ENCODE data around the gene ELFN2.

DNA sequence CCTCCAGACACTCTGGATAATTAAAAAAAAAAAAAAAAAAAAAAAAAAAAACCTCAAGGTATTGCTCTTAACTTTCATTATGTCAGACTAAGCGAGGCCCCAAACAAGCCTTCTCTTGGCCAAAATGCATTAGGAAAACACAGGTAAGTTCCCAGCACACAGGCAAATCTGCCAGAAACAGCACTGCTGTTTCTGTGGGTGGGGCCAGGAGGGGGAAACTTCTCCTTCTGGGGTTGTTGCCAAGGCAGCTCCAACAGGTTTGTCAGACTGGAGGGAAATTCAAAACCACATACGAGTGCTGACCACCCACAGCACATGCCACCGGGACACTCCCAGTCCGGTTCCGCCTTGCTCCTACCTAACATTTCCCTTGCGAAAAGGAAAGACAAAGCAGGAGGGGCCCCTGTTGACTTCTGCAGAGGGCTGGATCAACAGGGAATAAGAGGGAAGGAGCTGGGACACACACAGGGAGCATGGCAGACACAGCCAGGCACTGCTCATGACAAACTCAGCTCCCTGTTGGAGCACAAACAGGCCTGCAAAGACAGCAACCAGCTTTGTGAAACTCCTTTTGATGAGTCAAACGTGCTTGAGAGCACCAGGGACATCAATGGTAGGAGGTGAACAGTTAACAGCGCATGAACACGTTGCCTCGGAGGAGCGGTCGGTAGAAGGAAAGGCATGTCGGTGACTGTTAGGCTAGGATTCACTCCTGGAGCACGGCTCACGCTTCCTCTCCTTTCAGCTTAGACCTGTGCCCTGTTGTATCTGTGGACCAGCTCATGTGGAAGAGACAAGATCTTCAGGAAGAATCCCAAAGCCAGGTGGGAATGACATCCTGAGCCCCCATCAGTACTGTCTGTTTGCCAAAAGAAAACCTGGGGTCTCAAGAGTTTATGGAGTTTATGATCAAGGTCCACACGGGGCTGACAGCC, 54.9 kb downstream of the MYH9 start:
- RRBS, result no CpG with 5 or more reads among the region's 16 CpGs

- RRBS, result no CpG with 5 or more reads among the region's 15 CpGs
These were observed 44.6 kb downstream of the MYH9 start for GRCh38 chr22:36342812-36343969.

- RRBS, result no CpG with 5 or more reads among the region's 4 CpGs
These were observed 24.9 kb downstream of the MYH9 start for GRCh38 chr22:36362745-36363438.

- RRBS, result 42% methylated on average over 4 of the region's 19 CpGs
These were observed 10.5 kb downstream of the MYH9 start for GRCh38 chr22:36377100-36377738.

DNA sequence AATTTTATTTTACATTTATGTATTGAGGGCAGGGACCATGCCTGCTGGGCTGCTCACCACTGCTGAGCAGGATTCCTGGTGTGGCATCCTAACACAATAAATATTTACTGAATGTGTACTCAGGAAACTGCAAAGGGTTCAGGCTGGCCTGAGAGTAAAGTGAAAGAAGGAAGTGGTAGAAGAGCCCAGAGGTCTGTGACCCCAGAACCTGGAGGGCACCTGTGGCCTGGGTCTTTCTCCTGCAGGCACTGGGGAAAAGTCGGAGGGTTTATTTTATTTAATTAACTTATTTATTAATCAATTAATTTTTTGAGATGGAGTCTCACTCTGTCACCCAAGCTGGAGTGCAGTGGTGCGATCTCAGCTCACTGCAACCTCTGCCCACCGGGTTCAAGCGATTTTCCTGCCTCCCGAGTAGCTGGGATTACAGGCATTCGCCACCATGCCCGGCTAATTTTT, 28.2 kb downstream of the TXN2 start:
- RRBS, result no CpG with 5 or more reads among the region's 7 CpGs

GRCh38 chr22:36464755-36465658, 16.4 kb downstream of the TXN2 start:
- RRBS, result 9% methylated on average over 9 of the region's 32 CpGs

- RRBS, result no CpG with 5 or more reads among the region's 8 CpGs
These were observed 7.8 kb upstream of the EIF3D start for GRCh38 chr22:36536716-36537253.

GRCh38 chr22:36817354-36817661, 473 bp upstream of the PVALB start:
- RRBS, result no CpG with 5 or more reads among the region's 12 CpGs

DNA sequence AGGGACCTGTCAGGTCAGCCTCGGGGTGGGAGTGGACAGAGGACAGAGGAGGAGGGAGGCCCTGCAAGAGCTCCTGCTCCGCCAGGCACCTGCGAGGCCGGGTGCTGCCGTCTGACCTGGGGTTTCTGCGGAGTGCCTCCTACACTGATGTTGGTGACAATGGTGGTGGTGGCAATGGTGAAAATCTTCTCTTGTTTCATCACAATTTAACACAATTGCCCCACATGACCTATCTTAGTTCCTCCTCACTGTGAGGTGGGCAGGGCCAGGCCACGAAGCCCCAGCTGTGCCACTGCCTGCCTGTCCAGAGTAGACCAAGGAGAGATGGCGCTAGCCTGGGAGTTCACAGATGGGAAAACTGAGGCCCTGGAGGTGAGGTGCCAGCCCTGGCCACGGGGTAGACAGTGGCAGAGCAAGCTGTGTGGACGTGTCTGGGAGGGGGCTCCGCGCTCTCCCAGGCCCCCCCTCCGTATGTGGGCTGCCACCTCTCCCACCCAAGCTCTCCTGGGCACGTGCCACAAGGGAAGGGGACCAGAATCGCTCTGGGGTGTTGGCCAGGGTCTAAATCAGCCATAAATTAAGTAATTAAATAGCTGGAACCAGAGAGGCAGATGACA, 10.1 kb downstream of the CSF2RB start:
- RRBS, result no CpG with 5 or more reads among the region's 15 CpGs

GRCh38 chr22:37162336-37162841, 12.7 kb upstream of the IL2RB start:
- RRBS, result no CpG with 5 or more reads among the region's 6 CpGs

- RRBS, result no CpG with 5 or more reads among the region's 1 CpG
These were observed 1.0 kb downstream of the C1QTNF6 start for GRCh38 chr22:37187062-37187413.

- RRBS, result no CpG with 5 or more reads among the region's 5 CpGs
These were observed 583 bp downstream of the C1QTNF6 start for GRCh38 chr22:37187507-37187820.

DNA sequence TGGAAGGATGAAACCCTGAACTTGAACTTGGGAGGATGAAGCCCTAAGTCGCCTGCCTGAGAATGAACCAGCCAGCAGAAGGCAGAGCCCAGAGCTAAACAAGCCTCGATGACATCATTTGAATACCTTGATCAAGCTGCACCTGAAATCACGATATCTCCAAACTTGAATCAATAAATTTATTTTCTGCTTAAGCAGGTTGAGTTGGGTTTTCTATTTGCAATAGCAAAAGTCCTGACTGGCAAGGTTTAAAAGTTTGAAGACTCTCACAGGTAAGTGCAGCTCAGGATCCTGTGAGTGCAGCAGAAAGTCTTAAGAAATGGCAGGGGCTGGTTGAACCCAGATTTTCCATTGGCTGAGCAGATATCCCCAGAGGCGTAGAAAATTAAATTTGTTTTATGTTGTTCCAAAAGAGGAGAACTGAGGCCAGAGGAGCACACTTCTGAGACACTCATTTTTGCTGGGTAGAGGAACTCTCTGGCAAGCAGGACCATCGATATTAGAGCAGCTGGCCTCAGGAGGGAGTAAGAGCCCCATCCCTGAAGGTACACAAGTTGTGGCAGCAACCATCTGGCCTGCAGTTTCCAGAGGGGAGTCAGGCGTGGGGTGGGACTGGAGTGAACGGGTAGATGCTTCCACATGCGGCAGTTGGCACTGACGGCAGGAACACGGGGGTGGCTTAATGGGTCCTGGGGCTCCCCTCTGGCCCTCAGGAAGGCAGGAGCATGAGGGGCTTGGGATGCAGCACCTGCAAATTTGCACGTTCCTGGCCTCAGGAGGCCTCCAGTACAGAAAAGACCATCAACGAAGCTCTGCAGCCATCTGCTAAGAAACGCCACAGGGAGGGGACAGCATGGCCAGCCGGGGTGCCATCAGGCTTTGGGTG, 13.1 kb upstream of the SSTR3 start:
- RRBS, result no CpG with 5 or more reads among the region's 14 CpGs

DNA sequence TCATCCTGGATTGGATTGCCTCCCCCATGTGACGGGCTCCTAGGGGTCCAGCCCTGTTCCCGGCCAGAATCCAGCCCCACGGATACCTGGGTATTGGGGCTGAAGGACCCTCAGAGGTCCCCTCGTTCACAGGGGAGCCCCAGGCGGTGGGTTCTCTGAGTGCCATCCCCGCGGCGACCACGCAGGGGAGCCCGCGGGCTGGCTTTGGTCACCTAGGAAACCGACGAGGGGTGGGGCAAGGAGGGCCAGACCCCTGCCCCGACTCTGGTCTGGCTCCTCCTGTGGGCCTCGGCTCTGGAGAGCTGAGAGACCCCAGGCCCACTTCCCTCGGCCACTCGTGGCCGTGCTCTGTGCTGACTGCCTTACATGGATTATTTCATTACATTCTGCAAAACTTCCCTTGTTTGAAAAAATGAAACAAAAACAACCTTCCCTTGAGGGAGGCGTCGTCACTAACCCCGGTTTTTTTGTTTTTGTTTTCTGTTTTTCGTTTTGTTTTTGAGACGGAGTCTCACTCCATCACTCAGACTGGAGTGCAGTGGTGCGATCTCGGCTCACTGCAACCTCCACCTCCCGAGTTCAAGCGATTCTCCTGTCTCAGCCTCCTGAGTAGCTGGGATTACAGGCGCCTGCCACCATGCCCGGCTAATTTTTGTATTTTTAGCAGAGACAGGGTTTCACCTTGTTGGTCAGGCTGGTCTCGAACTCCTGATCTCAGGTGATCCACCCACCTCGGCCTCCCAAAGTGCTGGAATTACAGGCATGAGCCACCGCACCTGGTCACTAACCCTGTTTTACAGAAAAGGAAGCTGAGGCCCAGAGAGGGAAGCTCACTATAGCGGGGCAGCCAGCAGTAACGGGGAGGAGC, 15.0 kb upstream of the CYTH4 start:
- RRBS, result no CpG with 5 or more reads among the region's 34 CpGs

DNA sequence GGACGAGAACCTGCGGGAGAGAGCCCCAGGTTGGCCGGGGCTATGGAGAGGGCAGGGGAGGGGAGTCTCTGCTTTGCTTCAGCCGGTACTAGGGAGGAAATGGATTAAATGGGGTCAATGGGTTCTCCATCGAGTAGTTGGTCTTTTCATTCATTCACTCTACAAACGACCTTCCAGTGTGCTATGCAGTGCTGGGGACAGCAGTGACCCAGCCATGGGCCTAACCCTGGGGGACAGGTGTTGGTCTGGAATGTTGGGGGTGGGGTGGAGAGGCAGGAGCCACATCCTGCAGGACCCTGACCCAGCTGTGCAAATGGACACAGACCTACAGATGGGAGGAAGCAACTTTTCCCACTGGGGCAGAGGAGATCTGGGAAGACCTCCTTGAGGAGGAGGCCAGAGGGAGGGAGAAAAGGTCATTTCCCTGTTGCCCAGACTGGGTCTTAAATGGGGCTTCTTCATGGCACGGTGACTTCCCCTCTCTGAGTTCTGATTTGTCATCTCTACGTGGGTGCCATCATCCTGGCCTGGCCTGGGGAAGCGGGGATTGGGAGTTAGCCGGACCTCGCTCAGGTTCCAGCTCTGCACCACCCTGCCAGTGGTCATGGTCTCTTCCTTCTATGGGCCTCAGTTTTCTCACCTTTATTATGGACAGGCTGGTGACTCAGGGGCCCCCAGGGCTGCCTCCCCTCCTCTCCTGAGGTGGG, 1.9 kb downstream of the CYTH4 start:
- RRBS, result no CpG with 5 or more reads among the region's 11 CpGs

DNA sequence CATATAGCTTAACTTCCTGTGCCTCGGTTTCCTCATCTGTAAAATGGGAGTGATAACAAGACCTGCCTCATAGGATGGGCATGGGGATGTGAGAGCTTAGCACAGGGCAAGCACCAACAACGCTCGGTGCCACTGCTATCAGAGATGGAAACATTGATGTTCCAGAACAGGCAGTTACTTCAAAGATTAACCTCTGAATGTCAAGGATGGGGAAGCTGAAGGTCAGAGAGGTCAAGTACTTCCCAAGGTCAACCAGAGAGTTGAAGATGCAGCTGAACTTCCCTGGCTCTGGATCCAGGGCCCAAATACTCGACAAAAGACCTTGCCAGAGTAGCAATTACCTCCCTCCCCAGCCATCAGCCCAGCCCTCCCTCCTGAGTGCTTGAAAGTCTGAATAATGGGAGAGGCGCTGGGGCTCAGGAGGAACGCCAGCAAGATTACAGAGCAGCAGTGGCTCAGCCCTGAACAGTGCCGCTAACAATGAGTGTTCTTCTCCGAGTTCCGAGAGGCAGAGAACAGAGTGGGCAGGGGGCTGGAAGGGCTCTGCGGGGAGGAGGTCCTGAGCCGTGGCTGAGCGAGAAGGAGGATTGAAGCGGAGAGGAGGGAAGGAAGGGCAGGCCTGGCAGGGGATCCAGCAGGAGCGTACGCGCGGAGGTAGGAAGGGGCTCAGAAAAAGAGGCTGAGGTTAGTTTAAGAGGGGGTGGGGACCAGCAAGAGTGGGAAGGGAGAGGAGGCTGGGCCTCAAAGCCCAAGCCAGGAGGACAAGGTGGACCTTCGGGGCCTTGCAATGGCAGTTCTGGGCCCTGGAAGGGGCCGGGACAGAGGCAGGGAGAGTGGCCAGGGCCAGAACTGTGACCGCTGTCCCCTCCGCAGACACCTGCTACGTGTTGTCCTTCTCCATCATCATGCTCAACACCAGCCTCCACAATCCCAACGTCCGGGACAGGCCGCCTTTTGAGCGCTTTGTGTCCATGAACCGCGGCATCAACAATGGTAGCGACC, 20.4 kb downstream of the CYTH4 start:
- RRBS, result 96% methylated on average over 3 of the region's 29 CpGs

DNA sequence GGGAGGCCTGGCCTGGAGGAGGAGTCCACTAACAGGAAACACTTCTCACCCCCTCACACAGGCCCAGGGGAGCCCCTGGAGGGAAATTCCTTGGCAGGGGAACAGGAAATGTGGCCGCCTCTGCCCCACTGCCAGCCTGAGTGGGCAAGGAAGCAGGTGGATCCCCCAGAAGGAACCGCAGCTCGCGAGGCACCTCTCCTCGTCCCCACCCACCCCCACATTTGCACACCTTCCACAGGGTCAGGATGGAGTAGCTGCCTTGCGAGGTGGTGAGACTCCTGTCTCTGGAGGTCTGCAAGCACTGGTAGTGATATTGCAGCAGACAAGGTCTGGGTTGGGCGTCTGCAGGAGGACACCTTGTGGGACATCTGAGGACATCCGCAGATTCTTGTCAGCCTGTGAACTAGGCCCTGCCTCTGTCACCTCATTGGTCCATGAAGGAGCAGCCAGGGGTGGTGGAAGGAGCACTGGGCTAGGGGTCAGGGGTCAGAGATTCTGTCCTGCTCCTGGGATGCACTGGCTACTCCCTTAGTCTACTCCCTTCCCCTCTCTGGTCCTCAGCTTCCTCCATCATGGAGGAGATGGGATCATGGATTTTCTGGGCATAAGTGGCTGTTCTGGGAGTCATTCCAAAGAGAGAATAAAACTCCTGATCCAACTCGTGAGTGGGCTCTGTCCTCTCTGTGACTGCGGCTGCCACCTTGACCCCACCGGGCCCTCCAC, 32.5 kb downstream of the CYTH4 start:
- RRBS, result 100% methylated on average over 1 of the region's 11 CpGs

GRCh38 chr22:37374642-37375094, 52.6 kb downstream of the ELFN2 start:
- RRBS, result 94% methylated on average over 7 of the region's 40 CpGs

GRCh38 chr22:37427181-37427772, at the start of gene ELFN2:
Gene ELFN2 (minus strand): TSS chr22:37427479.
- RRBS, result under 1% methylated on average over 35 of the region's 80 CpGs

GRCh38 chr22:37538580-37539324, 19.5 kb upstream of the CARD10 start:
- RRBS, result no CpG with 5 or more reads among the region's 17 CpGs